Measurements from ENCODE around the gene RTP4.

DNA sequence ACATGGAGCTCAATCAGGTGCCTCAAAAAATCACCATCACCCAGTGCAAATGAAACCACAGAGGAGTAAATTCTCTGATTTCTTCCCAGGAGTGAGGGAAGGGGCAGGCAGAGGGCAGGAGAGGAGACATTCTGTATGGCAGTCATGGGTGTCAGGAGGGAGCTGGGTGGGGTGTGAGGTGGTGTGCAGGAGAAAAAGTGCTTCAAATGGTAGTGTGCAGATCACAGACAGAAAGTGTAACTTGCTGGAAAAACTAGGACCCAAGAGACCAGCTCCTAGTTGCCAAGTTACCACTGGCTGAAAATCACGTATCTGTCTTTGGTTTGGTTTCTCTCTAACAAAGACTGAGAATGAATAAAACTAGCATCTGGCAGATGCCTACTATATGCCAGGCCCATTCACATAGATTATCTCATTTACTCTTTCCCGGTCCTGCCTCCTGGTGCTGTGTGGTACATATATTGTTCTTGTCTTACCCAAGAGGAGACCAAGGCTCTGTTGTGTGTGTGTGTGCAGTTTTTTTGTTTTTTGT lies 599 bp downstream of the AHSG start:
- PRO-cap, 2 experiments: no peak in any of the 2 experiments

DNA sequence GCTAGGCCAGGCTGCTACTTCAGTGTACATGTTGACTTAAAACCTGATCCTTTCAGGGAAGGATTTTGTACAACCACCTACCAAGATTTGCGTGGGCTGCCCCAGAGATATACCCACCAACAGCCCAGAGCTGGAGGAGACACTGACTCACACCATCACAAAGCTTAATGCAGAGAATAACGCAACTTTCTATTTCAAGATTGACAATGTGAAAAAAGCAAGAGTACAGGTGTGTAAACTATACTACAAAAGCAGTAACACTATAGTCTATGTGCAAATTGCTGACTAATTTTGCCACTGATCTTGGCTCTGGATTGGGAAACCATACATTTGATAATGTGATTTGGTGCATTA lies 15.3 kb downstream of the KNG1 start:
- PRO-cap, 2 experiments: no peak in any of the 2 experiments

DNA sequence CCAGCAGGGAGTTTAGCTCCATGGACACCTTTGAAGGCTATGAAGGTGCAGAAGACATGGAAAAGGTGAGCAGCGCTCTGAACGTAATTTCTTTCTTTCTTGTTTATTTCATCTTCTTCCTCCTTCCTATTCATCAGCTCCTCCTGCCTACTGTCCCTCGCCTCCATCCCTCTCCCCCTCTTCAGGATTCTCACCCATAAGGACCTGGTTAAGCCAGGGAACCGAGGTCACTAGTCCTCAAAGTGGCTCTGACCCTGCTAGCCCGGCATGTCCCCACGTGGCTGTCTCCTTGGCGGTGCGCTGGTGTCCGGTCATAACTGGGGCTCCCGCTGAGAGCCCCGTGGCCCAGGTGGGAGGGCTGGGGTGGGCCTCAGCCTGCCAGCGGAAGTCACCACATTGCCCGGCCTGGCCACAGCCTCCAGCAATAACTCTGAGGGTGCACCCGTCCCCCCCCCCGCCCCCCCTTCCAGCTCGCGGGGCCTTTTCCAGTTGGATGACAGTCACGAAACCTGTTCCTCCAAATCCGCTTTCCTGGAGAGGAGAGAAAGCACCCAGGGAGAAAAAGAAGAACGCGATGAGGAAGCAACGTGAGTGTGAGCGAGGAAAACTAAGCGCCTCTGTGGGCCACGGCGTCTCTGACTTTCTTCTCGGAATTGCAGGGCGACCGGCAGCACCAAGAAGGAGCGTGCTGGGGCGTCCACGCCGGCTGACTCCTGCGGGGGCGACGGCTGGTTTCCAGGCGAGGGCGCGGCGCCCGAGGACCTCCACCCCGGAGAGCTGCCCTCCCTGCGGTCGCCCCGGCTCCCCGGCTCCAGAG lies 15.7 kb upstream of the ADIPOQ start:
- PRO-cap, 2 experiments: no peak in any of the 2 experiments

- PRO-cap, 2 experiments: no peak in any of the 2 experiments
These were observed 29.1 kb upstream of the ST6GAL1 start for GRCh38 chr3:186901166-186901696.

- PRO-cap, 2 experiments: no peak in any of the 2 experiments
These were observed 10.6 kb downstream of the ST6GAL1 start for GRCh38 chr3:186940866-186941469.

GRCh38 chr3:186971224-186972064 lies 41.1 kb downstream of the ST6GAL1 start:
- PRO-cap, 2 experiments: no peak in any of the 2 experiments

DNA sequence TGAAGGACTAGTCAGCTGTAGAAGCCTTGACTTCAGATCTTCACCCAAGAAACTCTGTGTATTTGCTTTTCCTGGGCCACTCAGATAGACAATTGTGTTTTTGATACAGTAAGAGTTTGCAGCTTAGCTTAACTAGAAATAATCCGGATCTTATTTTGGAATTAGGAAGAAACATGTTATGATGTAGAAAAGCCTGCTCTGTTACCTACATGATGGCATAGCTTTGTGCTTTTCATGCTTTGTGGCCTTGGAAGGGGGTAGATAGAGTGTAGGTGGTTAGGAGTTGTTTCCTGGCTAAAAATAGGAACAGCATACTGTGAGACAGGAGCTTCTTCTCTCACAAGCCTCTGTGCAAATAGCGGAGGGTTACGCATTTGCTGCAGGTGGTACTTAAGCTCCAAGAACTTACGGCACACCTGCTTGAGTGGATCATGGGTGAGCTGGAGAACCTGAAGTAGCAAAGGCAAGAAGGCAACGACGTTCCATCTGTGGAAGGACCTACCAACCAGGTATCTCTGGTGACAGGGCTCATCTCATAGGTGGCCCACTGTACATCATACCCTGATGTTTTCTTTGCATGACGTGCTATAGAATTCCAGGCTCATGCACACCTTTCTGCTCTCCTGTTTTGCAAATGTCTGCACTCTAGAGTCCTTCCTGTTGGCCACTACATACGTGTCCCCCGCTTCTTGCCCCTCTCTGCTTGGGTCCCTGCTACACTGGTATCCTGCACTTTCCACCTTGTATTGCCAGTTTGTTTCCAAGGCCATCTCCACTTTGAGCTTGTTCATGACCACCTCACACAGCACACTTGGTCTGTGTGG lies 66.1 kb downstream of the ST6GAL1 start:
- PRO-cap, 2 experiments: peak in 1 of 2 experiments; most common plus-strand start position 591 of the sequence (in 1)

DNA sequence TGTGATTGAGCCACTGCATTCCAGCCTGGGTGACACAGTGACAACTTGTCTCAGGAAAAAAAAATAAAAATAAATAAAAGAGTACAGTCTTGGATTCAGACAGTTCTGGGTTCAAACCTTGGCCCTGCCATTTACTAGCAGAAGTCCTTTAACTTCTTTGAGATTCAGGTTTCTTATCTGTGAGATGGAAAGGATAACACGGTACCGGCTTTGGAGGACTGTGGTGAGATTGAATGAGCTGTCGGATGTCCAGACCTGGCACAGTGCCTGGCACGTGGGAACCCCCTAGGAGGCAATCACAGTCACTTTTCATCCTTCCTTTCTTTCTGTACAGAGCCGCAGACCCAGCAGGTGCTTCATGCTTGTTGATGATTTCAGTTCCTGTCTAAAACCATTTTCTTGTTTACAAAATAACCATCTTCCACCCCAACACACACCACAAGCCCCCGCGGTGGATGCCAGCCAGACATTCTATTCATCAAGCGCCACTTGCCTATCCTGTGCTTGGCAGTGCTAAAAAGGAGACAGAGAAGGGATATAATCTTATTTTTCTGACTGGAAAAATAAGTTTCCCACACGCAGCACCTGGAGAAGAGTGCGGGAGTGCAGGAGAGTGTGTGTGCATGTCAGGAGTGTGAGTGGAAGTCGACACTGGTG lies 85.6 kb downstream of the ST6GAL1 start:
- PRO-cap, 2 experiments: no peak in any of the 2 experiments

GRCh38 chr3:187041421-187041780 lies 97.9 kb downstream of the RPL39L start:
- PRO-cap, 2 experiments: no peak in any of the 2 experiments

GRCh38 chr3:187104922-187105378 lies 34.3 kb downstream of the RPL39L start:
- PRO-cap, 2 experiments: no peak in any of the 2 experiments

GRCh38 chr3:187173997-187174310 lies 23.3 kb upstream of the RTP1 start:
- PRO-cap, 2 experiments: no peak in any of the 2 experiments

DNA sequence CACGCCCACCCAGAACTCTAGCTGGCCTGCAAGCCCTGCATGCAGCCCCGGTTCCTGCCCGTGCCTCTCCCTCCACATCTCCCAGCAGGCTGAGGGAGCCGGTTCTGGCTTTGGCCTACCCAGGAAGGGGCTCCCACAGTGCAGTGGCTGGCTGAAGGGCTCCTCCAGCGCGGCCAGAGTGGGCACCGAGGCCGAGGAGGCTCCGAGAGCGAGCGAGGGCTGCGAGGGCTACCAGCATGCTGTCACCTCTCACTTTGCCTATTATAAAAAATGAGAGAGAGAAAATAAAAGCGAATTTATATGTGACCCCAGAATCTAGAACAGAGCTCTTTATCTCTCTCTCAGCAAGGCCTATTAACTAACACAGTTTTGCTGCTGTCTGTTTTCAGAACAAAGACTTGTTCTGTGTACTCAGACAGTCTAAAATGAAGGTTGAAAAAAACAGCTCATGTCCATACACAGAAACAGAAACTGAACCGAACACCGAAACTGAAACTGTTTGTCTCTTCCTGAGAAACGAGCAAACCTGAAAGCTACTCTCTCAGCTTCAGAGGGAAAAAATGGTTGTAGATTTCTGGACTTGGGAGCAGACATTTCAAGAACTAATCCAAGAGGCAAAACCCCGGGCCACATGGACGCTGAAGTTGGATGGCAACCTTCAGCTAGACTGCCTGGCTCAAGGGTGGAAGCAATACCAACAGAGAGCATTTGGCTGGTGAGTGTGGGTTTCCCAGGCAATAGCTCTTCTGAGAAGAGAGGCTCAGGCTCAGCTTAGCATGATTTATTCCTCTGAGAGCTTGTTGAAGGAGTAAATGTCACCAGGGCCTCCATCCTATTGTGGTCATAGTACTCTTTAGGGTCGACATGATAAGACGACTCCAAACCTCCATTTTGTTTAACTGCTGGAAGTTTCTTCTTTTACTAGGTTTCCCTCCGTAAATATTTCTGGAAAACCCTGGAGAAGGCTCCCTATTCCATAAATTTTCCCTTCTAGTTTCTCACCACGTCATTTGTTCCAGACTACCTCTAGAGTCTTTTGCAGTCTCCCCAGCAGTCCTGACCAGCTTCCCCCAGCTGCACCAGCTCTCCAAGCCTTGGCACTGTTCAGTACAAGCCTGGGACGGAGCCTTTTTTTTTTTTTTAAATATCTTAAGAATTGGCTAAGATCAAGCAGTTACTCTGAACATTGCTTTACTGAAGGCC lies at the start of gene RTP4:
RTP4 (plus strand) TSS at position 504 of the 1,203 bp plus-strand sequence.
- PRO-cap, 2 experiments: peak in 1 of 2 experiments; most common minus-strand start position 1,096 of the sequence (in 1)

GRCh38 chr3:187412397-187412969 lies 44.3 kb downstream of the RTP4 start:
- PRO-cap, 2 experiments: no peak in any of the 2 experiments

- PRO-cap, 2 experiments: peak in 1 of 2 experiments; most common minus-strand start chr3:187725382 (in 1)
These were observed 20.1 kb downstream of the BCL6 start for GRCh38 chr3:187724980-187725732.

DNA sequence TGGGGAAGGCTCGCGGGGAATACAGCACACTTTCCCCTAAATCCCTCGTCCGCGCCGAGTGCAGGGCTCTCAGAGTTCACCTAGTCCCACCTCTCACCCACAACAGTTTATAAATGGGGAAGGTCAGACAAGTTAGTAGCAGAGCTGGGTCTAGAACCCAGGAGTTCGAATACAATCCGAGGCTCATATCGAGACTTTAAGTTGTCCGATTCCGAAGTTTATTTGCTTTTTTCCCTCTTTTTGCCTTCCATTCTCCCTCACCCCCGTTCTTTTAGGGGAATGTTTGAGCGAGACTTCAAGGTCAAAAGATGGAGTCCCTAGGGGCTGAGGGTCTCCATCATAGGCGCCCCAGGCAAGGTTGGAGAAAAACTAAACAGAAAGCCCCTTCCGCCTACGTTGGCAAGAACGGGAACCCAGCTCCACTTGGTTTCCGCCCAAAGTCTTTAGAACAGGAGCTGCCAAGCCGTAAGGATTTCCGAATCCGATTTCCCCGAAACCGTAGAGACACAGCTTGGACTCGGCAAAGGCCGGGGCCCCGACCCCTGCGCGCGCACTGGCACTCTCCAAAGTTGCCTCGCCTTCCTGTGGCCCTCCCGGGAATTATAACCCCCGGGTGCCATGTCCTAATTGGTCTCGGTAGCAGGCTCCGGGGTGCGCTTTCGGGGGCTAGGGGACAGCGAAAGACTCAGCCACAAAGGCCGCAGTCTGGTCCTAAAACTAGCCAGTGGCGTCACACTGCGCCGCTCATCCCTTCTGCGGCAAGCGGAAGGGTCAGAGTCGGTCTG lies 7.1 kb downstream of the BCL6 start:
- PRO-cap, 2 experiments: peak in 2 of 2 experiments; most common plus-strand start position 39 of the sequence (in 2); most common minus-strand start position 106 of the sequence (in 1)

DNA sequence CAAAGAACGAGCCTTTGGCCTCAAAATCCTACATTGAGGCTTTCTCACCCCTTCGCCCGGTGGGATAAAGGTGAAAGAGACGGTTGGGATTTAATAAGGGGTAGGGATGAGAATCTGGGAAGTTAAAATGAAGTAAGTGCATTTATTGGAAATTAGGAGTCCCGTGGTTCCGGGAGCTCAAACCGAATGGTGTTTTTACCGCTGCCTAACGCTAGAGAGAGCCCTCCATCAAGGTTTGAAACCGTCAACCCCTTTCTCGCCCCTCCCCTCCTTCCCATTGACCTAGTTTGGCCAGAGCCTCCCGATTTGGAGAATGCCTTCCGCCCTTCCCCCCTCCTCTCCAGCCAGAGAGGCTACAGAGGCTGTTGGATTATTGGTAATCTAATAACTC lies 6.5 kb downstream of the BCL6 start:
- PRO-cap, 2 experiments: no peak in any of the 2 experiments

GRCh38 chr3:187994103-187994628 lies 159.8 kb upstream of the LPP start:
- PRO-cap, 2 experiments: no peak in any of the 2 experiments

GRCh38 chr3:188152554-188152886 lies 1.4 kb upstream of the LPP start:
- PRO-cap, 2 experiments: peak in 1 of 2 experiments; most common minus-strand start chr3:188152837 (in 1)

DNA sequence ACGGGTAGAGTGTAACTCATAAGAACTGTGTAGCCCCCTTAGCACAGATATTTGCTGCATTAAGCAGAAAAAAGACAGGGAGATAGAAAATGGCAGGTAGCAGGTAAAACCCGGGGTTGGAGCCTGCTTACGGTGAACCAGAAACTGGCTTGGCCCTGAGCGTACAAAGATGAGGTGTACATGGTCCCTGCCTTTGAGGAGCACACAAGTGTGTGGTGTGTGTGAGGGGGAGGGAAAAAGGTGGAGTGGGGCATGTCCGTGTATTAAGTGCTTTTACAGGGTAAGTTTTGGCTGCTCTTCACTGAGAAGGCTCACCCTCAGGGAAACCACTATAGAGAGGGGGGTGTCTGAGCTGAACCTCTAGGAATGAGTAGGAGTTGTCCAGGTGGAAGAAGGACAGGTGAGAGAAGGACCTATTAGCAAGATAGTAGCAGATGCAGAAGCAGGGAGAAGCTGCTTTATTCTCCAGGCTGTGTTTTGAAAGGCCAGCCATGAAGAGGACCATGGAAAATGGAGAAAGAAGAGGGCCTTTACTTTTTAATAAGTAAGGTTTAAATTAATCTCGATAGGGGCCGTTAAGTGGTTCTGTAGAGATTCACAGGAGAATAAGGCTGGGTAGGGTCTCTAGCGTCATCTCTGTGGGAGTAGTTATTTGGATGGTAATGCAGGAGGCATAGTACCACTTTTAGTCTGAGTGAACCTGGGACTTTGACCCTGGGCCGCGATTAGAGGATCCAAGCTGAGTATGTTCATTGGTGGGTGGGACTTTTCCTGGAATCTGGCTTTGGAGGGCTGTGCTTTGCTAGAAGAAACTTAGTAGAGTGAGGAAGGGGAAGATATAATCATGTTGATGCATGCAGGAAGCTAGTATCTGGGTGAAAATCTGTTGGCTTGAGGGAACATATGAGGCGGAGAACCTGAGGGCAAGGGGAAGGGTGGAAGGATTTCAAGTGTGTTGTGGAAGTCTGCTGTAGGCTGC lies 3.8 kb downstream of the LPP start:
- PRO-cap, 2 experiments: no peak in any of the 2 experiments

- PRO-cap, 2 experiments: no peak in any of the 2 experiments
These were observed 4.9 kb downstream of the LPP start for GRCh38 chr3:188158781-188159365.

Data from monocyte (primary cell).